ENCODE measurements around a stretch of chr5.

DNA sequence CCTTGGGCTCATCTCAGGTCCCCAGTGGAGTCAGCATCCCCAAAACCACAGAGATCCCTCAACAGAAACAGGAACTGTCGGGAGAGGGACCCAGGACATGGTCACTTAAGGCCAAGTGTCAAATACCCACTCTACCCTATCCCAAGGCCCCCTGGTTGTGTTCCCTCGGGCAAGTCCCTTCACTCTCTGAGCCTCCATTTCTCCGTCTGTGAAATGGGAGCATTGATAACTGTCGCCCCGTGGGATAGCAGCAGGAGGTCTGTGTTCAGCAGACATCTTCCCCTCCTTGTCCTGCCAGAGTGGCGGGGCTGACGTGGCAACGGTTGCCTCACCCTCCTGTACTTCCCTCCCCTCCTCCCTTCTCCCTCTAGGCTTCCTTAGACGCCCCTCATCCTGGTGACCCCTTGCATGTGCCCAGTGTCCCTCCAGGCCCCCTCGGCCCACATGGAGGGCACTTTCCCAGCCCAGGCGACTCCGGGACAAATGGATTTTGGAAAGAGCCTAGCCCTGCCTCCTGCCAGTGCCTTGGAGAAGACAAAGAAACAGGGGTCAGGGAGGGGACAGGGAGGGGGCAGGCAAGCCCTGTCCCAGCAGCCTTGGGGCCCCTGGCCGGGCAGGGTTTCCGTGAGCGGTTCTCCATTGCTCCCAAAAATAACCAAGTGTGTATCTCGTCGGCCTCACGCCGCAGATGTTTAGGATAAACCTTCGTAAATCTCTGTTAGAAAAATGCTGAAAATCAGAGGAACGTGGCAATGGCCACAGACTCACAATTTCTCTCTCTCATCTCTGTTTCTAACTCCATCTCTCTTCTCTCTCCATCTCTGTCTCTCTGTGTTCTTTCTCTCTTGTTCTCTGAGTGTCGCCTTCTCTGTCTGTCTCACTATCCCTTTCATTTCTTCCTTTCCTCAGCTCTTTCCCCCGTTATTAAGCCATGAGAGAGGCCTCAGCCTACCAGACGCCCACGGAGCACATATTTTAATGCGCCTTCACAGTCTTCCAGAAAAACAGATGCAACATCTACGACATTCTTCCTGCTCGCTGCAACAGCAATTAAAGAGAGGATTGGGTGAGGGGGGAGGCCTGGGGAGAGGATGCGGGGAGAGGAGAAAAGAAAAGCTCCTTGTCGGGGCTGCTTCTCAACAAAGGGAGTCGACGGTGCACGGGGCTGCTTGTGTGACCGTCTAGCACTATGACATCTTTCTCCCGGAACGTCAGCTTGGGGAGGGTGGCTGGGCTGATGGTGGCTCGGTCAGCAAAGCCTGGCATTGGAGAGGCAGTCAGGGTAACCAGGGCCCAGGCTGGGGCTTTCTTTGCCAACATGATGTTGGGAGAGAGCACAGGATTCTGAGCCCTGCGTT, 38.1 kb upstream of the NEURL1B start:
- PRO-cap, result unidirectional peak, minus-strand start at position 288 of the sequence; bidirectional peak, plus-strand start at position 1,139 of the sequence, minus-strand start at position 1,141 of the sequence; unidirectional peak, minus-strand start at position 1,213 of the sequence

DNA sequence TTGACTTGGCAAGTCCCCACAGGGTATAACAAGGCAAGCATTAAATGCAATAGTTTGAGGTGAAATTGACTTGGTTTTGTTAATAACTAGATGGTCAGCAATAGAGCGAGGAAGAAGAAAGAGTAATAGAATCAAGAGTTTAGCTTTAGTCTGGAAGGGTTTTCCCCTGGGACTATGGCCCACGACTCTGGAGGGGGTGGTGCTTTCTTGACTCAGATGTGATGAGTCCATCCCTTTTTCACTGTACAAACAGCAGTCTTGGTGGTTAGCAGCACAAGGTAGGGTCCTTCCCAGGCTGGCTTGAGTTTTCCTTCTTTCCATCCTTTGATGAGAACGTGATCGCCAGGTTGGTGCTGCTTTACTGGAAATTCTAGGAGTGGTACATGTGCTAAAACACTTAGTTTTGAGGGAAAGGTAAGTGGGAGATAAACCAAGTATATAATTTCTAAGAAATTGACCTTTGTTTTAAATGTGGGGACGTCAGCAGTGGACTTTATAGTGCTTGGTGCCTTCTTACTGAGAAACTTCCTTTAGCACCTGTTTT, 11.7 kb downstream of the NEURL1B start:
- PRO-cap, result no peak

GRCh38 chr5:172677947-172678252, 36.8 kb downstream of the NEURL1B start:
- PRO-cap, result no peak

GRCh38 chr5:172688681-172689567, 47.9 kb downstream of the NEURL1B start:
- PRO-cap, result no peak

DNA sequence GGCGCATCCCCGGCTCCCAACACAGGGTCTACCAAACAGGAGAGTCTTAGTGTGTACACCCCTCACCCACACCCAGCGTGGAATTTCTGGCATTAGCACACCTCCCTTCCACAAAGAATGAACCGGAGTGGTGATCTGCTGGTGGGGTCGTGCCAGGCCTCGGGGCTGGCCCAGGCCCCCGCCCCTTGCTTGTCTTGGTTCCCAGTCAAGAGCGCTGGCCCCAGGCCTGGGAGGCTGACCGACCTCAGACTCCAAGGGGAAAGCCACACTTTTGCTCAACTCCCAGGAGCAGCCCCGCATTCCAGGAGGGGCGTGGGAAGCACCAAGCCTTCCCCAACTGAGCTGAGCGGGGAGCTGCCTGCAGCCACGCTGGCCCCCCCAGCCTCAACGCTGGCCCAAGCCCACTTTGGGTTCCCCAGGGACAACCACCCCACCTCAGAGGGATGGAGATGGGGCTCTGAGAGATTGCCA, 55.4 kb downstream of the NEURL1B start:
- PRO-cap, result no peak

DNA sequence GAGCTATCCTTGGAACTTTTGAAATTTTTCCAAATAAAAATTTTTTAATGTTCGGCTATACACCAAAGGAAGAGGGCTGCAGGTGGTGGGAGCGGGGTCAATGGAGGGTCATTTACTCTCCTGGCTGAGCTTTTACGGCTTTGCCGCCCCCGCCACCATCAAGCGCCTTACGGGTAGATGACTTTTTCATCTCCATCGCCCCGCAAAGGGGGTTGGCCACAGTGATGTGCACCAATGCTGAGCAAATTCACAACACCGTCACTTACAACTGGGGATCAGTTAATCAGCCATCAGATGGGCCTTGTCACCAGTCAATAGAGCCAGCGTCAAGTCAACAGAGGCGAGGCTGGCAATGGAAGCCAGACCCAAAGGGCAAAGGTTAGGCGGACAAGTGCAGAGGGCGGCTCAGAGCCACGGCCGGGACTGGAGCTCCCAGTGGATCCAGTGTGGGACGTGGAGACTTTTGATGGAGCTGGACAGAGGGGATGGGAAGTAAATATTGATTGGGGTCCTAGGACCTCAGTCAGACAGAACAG, 45.8 kb downstream of the DUSP1 start:
- PRO-cap, result no peak

DNA sequence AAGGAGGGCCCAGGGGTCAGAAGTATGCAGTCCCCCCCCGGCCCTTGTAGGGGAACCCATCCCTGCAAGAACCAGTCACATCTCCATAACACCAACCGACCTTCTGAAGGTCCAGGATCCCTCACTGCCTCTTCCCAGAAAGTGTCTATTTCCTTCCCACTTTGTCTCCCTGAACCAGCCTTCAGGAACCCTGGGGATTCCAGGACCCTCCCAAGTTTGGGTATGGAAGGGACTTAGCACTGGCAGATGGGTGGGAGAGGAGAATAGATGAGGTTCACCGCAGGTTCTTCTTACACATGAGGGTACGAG, 7.4 kb downstream of the DUSP1 start:
- PRO-cap, result no peak

DNA sequence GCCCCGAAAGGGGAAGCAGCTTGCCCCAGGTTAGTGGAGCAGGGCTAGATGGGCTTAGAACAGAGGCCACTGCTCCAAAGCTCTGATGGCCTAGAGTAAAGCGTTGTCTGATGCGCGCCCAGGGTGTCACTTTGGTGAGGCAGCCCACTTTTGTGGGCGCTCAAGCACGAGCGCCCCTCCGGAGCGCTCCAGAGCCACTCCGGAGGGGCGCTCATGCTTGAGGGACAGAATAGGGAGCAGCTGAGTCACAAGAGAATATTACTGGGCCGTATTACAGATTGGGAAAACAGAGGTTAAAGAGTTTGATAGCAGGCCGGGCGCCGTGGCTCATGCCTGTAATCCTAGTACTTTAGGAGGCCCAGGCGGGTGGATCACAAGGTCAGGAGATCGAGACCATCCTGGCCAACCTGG, 7.0 kb downstream of the DUSP1 start:
- PRO-cap, result no peak

- PRO-cap, result bidirectional peak, plus-strand start at chr5:172772226, minus-strand start at chr5:172771918; bidirectional peak, plus-strand start at chr5:172772745, minus-strand start at chr5:172772542
Measured at GRCh38 chr5:172772016-172773194, 1.4 kb upstream of the DUSP1 start.

DNA sequence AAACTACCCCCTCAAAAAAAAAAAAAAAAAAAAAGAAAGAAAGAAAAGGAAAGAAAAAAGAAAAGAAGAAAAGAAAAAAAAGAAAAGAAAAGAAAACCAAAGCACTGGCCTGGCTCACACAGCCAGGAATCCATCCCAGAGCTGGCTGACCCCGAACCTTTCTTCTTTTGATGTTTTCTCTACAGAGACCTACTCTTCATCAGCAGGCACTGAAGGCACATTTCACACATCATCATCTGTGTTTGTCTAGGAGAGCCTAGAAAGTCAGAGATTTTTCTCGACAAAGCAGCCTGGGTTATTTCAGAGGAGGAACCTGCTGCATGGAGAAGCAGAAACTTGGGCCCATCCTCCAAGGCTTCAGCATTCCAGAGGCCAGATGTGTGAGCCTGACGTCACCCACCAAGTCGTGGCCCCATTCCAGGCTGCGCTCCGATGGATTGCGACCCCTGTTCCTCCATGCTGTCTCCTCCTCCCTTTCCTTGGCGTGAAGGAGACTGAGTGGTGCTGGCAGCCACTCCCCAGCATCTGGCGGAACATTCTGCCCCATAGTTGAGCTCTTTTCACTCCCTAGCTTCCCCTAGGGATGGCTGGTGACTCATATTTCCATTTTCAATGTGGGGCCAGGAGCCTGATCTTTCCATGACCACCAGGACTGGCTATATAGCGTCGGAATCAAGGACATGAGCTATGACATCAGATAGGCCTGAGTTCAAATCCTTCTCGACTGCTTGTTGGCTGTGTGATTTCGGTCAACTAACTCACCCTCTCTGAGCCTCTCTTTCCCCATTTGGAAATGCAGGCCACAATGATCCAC, 24.3 kb upstream of the DUSP1 start:
- PRO-cap, result bidirectional peak, plus-strand start at position 298 of the sequence, minus-strand start at position 169 of the sequence; unidirectional peak, minus-strand start at position 527 of the sequence

GRCh38 chr5:172802460-172803057, 31.5 kb upstream of the ERGIC1 start:
- PRO-cap, result no peak

DNA sequence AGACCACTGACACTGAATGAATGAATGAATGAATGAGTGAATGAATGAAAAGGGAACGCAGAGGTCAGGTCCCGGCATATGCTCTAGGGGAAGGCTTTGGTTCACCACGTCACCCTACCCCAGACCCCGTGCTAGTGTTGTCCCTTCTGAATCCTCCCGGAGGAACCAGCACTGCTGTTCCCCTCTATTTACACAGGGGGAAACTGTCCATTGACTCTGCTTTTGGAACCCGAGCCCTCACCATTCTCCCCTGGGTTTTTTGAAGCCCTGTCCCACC, 1.0 kb upstream of the ERGIC1 start:
- PRO-cap, result no peak

GRCh38 chr5:172847823-172848828, 14.1 kb downstream of the ERGIC1 start:
- PRO-cap, result no peak

- PRO-cap, result no peak
Measured at GRCh38 chr5:172854251-172854885, 20.3 kb downstream of the ERGIC1 start.

DNA sequence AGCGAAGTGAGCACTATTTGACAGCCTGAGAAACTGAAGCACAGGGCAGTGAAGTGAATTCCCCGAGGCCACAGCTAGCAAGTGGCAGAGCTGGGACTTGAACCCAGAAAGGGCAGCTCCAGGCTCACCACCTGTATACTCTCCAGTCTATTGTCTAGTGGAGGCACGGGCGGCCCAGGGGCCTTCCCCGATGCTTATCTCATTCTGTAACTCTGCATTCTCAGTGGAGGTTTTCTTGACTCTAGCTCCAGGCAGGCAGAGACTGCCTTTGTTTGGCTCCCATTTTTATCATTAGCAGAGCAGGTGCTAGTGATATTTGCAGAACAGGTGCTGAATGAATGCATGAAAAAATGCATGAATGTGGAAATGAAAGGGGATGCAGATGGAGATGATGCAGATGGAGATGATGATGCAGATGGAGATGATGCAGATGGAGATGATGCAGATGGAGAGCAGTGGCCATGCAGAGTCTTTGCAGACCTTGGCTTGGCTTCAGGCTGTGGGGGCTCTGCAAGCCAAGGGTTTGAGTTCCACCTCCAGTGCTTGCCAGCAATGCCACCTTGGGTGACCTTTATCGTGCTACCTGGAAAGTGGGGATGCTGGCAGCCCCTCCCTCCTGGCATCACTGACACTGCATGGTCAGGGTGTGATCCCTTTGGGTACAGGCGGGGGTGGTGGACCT, 32.7 kb downstream of the ERGIC1 start:
- PRO-cap, result no peak

DNA sequence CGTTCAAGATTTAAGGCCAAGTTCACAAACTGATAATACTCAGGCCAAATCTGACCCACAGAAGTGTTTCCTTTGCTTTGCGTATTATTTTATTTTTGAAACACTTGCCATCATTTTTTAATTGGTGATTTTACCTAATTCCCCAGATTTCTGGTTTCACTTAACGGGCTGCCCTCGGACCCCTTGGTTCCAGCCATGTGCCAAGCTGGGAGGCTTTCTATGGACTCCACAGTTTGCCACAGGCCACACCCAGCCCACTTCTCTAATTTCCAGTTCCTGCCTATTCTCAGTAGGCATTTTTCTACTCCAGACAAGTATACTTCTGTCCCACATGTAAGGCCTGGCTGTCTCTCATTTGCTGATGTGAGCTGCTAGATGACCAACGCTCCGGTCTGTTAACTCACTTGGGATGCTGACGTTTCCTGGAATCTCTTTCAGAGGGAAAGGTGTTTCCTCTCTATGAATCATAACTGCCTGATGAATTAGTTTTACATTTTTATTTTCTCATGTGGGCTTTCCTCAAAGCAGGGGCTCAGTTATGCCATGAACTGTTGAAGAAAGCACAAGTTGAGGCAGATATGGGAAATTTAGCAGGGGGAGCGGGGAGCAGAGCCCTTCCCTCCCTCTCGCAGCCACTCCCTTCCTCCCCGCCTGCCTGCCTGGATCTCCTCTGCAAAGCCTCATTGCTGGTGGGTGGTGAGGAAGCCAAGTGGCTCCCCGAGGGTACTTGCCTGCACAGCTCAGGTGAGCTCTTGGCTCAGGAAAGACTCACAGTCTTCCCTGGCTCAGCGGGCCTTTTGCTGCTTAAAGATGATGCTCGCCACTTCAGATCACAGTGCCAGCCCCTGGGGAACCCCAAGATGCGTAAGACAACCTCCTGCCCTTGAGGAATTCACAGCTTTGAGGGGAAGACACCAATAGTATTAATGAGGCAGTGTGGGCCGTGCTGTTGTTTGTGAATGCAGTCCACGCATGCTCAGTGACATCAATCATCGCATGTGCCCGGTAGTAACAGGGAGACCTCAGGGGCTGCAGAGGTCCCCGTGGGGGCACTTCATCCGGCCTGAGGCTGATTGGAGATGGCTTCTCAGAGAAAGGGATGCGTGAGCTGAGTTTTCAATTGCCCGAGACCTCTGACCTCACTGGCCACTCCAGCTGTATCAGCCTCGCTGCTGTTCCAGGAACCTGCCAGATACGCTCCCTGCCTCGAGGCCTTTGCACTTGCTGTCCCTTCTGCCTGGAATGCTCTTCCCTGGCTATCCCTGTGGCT, 36.5 kb downstream of the ERGIC1 start:
- PRO-cap, result no peak

- PRO-cap, result unidirectional peak, minus-strand start at chr5:172887820; unidirectional peak, minus-strand start at chr5:172887897
Measured at GRCh38 chr5:172887669-172888351, 53.8 kb downstream of the ERGIC1 start.

GRCh38 chr5:173003992-173004622, 20.5 kb downstream of the ATP6V0E1 start:
- PRO-cap, result no peak

- PRO-cap, result no peak
Measured at GRCh38 chr5:173011474-173012168, 28.1 kb downstream of the ATP6V0E1 start.

- PRO-cap, result unidirectional peak, minus-strand start at chr5:173018629
Measured at GRCh38 chr5:173018414-173018779, 34.8 kb downstream of the ATP6V0E1 start.